ENCODE measurements around the gene LIN7C.

GRCh38 chr11:27456073-27456663 lies 16.4 kb downstream of the LGR4 start:
- RRBS: no CpG with 5 or more reads among the region's 2 CpGs

DNA sequence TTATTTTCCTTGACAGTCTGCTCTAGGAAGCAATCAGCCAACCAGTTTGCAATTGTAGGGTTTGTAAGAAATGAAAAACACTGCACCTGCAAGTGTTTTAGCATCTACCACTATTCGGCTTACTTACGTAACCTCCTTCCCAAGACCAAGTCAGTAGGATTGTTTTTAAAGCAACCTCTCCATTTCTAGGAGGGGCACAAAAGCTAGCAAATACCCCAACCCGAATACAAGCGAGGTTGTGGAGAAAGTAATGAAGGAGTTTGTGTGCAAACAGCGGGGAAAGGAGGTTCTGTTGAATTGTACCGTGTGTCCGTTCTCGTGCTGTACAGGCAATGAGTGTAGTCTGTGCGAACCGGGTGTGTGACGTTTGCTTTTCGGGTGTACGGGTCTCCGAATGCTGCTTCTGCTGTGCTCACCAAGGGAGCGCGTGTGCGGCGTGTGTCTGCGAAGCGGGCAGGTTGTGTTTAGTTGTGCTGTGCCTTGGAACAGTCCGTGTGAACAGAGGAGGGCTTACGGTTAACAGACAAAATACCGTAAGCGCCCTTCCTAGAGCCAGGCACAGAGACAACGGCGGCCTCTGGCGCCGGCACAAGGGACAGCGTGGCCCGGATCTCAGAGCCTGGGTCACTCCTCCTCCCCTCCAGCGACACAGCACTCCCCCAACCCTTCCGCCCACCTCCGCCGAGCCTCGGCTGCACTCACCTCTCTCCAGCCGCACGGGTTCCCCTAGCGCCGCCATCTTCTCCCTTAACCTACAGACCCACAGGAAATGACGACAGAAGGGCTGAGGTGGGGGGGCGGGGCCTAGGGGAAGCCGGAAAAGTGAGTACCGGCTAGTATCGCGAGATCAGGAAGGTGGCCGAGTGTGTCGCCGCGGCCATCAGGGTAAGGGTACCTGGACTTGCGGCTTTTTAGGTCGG lies at the start of gene LIN7C:
LIN7C (minus strand) TSS at position 756 of the 920 bp plus-strand sequence.
- RRBS: no CpG with 5 or more reads among the region's 51 CpGs

GRCh38 chr11:27506934-27507228 lies 312 bp upstream of the LIN7C start:
- RRBS: no CpG with 5 or more reads among the region's 12 CpGs

- RRBS: 0% methylated on average over 1 of the region's 24 CpGs
Measured at GRCh38 chr11:27701427-27701970, 1.2 kb upstream of the BDNF start.

- RRBS: no CpG with 5 or more reads among the region's 1 CpG
Measured at GRCh38 chr11:27716864-27717274, 16.6 kb upstream of the BDNF start.

- RRBS: no CpG with 5 or more reads among the region's 2 CpGs
Measured at GRCh38 chr11:28227274-28227853, 119.2 kb downstream of the METTL15 start.

DNA sequence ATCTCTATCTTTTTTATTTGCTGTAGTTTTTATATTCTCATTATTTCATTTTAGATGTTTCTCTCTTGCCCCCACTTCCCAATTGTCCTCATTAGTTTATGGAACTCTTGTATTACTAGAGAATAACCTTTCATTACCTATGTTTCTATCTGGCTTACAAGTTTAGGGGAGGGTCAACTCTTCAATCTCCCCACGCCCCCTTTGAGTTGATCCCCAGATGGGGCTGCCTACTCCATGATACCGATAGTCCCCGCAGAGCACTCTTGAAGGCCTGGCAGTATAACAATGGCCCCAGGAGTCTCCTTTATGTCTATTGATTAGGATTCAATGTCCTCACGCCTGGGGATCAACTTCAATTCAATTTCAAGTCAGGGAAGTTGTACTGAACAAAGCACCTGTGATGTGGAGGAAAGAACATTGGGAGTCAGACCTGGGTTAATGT lies 520.2 kb downstream of the METTL15 start:
- RRBS: no CpG with 5 or more reads among the region's 4 CpGs

GRCh38 chr11:28834811-28835213 lies 726.6 kb downstream of the METTL15 start:
- RRBS: no CpG with 5 or more reads among the region's 2 CpGs

DNA sequence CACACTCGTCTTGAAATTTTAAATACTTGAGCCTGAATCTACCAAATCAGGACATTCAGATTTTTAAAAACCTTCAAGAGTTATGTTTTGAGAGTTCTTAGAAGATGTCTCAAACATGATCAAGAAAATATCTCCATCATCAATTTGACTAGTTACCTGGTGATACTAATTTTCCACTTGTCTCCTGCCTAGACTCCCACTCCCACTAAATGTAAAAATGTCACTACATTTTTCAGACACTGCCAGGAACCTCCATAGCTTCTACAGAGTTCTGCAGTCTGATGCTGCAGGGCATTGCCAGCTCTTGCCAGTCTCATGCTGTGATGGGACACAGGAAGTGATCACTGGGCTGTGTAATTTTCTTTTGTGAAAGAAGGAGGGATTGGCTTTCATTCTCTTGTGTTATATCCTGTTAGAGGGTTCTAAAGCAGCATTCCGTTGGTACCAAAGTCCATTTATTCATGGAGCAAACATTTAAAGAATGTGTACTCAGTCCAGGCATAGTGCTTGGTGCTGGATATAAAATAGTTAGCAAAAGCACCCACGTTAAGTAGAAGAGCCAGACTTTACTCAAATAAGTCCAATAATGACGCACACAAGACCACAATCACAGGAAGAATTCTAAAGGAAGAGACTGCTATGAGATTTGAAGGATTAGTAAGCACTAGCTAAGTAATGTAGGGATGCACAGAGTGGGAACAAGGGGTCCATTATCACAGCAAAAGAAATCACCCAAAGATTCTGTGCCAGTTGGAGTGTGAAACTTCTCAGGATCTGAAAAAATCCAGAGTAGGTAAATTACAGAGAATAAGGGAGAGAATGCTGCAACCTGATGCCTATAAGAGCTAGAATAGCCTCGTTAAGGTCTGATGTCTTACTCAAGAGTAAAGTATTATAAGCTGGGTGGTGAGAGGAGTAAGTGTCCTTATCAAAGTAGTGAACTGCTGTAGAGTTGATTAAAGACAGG lies 728.1 kb downstream of the METTL15 start:
- RRBS: no CpG with 5 or more reads among the region's 5 CpGs

DNA sequence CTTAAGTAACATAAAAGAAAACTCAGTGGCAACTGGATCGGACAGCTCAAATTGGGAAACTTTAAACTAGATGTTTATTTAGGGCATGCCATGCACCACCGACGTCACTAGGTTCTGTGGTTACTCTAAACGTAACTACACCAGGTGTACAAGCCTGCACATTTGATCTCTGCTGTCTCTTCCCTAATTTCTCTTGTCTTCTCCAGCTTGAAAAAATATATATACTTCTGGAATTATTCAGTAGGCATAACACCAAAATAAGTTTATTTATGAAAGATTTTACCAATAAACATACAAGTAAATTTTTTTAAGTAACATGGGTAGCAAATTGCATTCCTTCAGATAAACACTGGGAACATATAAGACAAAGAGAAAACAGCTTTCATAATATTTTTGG lies 378.1 kb downstream of the DCDC1 start:
- RRBS: no CpG with 5 or more reads among the region's 4 CpGs

DNA sequence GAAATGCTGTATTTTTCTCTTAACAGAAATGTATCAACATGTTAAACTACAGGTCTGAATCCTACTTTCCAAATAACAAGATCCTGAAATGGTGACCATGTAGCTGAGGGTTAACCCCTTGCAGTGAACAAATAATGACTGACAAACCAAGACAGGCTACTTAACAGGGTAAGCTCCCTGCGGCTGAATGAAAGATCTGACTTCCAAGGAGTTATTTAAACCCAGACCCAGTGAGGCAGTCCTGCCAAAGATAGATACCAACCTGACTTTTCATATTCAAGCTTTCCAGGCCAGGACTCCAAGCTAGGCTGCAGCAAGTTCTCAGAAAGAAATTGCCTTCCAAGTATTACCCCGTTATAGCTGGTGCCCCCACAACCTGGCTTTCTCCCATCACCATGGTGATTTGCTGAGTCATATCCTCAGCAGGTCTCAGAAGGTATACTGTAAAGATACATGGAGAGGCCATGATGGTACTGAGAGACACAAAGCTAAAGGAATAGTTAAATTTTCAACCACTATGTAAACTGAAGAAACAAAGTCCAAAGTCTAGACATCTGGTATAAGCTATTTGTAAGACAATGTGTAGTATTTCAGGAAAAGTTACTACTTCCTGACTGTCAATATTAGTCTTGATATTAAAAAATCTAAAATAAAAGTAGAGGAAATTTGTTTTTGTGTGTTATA lies 377.2 kb downstream of the DCDC1 start:
- RRBS: no CpG with 5 or more reads among the region's 2 CpGs

- RRBS: no CpG with 5 or more reads among the region's 1 CpG
Measured at GRCh38 chr11:31438948-31439801, 69.5 kb downstream of the DNAJC24 start.

- RRBS: no CpG with 5 or more reads among the region's 3 CpGs
Measured at GRCh38 chr11:32290557-32291363, 144.6 kb downstream of the WT1 start.

DNA sequence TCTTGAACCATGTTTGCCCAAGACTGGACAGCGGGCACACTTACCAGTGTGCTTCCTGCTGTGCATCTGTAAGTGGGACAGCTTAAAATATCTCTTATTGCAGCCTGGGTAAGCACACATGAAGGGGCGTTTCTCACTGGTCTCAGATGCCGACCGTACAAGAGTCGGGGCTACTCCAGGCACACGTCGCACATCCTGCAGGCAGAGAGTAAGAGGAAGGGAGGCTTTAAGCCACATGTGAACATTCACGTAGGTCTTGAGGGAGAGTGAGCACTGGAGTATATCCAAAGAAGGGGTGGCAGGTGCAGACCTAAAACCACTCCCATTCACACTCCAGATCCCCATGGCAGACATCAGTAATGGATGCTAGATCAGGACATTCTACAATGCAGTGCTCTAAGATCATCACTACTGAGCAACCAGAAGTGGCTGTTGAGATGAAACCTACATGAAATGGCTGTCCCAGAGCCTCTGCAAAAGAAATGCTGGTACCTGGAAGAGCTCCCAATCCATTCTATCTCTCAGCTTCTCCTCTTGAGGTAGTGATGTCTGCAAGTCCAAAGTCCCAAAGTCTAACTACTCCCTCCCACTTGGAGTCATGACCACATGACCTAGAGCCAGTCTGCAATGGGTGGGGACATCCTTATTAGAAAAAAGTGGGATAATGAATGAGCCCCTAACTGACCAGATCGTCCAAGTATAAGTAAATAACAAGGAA lies 39.0 kb downstream of the WT1 start:
- RRBS: no CpG with 5 or more reads among the region's 9 CpGs

DNA sequence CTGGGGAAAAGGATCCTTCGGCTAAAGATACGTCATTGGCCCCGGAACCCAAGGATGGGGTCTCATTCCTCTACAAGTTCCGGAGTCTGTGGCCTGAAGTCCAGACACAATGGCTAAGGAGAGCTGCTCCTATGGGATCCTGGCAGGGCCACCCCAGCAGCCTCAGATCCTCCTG lies 5.9 kb downstream of the WT1 start:
- RRBS: 17% methylated on average over 1 of the region's 4 CpGs

- RRBS: no CpG with 5 or more reads among the region's 65 CpGs
Measured at GRCh38 chr11:32437175-32438549, 2.3 kb upstream of the WT1 start.

DNA sequence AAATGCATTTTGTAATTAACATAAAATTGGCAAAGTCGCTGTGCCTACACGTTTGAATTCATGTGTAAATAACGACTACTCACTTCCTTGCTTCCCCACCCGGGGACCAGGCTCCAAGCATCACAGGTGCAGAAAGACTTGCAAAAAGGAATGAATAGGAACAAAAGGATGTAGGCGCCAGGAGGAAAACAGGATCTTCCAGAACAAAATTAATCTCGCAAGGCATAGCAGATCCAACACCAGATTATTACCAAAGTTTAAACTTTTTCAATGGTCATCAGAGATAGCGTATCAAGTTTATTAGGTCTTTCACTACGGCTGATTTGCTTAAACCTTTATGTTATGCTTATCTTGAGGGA lies 1.3 kb upstream of the QSER1 start:
- RRBS: no CpG with 5 or more reads among the region's 8 CpGs

GRCh38 chr11:32931952-32932671 lies 39.5 kb downstream of the QSER1 start:
- RRBS: no CpG with 5 or more reads among the region's 8 CpGs

- RRBS: no CpG with 5 or more reads among the region's 3 CpGs
Measured at GRCh38 chr11:33146760-33147244, 14.5 kb downstream of the CSTF3 start.

GRCh38 chr11:33179481-33179782 lies 18.2 kb upstream of the CSTF3 start:
- RRBS: no CpG with 5 or more reads among the region's 2 CpGs

Data from iris pigment epithelial cell (primary cell).